ENCODE results near the gene DPP10.

DNA sequence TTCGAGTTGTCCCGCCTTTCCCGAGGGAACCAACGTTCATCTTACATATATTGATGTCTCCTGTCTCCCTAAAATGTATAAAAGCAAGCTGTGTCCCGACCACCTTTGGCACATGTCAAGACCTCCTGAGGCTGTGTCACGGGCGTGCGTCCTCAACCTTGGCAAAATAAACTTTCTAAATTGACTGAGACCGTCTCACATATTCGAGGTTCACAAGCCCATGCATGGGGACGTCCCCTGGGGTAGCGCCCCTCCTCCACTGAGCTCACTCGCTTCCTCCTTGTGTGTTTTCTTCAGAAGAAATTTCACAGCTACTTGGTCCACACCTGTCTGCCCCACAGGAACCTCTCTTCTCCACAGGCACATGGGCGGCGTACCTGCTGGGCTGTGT is 567 bp upstream of the RABL2A start:
- RRBS: no CpG with 5 or more reads among the region's 15 CpGs

DNA sequence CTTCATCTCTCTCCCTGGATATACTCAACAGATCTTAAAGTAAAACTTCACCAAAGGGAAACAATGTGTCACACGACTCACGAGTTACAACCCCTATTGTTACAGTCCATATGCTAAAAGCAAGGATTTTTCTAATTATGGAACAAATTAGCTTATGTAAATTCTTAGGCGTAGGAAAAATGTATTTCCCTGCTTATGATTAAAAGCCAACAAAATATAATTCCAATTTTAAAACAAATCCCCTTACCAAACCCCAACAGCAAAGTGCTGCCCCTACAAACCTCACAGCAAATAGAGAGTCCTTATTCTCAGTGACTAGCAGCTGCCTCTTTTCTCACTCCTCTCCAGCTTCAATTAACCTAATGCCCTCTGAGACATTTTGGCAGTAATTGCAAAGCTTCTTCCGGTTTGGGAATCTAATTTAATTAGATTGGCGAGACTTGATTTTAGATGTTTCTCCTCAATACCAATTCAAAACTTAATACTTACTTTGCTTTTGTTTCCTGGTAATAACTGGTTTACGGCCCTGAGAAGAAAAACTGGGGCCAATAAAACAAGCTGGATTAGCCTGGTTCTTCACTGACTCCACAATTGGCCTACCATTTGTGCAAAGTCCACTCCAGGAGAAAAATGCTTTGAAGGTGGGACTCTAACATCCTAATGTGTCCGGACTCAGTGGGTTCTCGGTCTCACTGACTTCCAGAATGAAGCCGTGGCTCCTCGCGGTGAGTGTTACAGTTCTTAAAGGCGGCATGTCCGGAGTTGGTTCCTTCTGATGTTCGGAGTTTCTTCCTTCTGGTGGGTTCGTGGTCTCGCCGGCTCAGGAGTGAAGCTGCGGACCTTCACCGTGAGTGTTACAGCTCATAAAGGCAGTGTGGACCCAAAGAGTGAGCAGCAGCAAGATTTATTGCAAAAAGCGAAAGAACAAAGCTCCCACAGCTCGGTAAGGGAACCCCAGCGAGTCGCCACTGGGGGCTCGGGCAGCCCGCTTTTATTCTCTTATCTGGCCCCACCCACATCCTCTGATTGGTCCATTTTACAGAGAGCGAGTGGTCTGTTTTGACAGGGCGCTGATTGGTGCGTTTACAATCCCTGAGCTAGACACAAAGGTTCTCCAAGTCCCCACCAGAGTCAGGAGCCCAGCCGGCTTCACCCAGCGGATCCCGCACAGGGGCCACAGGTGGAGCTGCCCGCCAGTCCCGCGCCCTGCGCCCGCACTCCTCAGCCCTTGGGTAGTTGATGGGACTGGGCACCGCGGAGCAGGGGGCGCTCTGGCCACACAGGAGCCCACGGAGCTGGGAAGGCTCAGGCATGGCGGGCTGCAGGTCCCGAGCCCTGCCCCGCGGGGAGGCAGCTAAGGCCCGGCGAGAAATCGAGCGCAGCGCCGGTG is 52.7 kb downstream of the SLC35F5 start:
- RRBS: no CpG with 5 or more reads among the region's 50 CpGs

- RRBS: no CpG with 5 or more reads among the region's 4 CpGs
Measured at GRCh38 chr2:113728869-113729697, 27.4 kb downstream of the SLC35F5 start.

- RRBS: no CpG with 5 or more reads among the region's 3 CpGs
Measured at GRCh38 chr2:113957282-113957740, 67.4 kb downstream of the ACTR3 start.

GRCh38 chr2:114442587-114442816 is at the start of gene DPP10:
Gene DPP10, plus strand, starts transcription at chr2:114442641.
- RRBS: no CpG with 5 or more reads among the region's 5 CpGs

GRCh38 chr2:117980608-117981418 is 33.1 kb downstream of the CCDC93 start:
- RRBS: no CpG with 5 or more reads among the region's 4 CpGs

DNA sequence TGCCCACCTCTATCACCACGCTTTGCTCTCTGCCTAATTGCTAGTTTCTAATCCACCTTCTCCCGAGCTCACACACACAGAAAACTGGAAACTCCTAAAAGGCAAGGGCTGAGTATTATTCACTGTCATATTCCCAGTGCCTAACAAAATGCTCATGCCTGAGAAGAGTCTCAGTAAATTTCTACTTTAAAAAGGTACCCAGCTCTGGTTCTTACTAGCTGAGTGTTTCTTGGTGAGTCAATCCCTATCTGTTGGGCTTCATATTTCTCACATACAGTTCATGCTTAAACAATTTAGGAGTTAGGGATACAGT is 205.0 kb downstream of the EN1 start:
- RRBS: no CpG with 5 or more reads among the region's 2 CpGs

- RRBS: no CpG with 5 or more reads among the region's 8 CpGs
Measured at GRCh38 chr2:118954264-118955352, 12.6 kb downstream of the MARCO start.

DNA sequence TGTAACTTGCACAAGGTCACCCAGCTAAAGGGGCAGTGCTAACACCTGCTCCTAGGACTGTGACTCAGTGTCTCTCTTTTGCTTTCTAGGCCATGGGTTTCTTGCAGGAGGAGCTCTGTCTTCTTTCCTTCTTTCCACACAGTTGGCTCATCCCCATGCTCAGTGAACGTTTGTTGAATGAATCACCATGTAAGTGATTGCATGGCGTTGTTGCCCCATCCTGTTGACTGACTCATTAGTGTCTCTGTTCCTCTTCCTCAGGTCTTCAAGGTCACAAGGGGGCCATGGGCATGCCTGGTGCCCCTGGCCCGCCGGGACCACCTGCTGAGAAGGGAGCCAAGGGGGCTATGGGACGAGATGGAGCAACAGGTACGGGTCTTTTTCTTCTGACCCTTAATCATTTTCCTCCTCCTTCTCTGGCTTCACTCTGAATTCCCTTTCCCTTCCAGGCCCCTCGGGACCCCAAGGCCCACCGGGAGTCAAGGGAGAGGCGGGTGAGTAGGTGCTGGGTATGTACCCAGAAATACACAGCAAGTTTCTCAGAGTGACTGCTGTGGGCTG is 32.2 kb downstream of the MARCO start:
- RRBS: no CpG with 5 or more reads among the region's 9 CpGs

GRCh38 chr2:118989336-118989821 is 47.4 kb downstream of the MARCO start:
- RRBS: no CpG with 5 or more reads among the region's 4 CpGs

GRCh38 chr2:119372066-119372628 is 5.4 kb downstream of the DBI start:
- RRBS: no CpG with 5 or more reads among the region's 7 CpGs

DNA sequence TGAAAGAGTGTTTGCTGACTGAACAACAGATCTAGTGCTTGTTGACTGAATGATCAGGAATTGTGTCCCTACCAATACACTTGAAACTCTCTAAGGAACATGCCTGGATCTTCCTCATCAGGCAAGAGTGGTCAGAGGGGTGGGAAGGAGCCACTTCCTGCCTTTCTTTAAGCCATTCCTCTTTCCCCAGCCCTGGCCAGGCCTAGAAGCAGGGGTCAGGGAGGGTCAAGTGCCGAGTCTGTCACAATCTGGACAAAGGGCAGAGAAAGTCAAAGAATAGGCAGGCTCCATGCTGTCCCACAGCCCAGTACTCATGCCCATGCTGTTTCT is 3.0 kb upstream of the TMEM37 start:
- RRBS: no CpG with 5 or more reads among the region's 1 CpG

- RRBS: 76% methylated on average over 2 of the region's 8 CpGs
Measured at GRCh38 chr2:119464779-119465372, 33.2 kb downstream of the TMEM37 start.

DNA sequence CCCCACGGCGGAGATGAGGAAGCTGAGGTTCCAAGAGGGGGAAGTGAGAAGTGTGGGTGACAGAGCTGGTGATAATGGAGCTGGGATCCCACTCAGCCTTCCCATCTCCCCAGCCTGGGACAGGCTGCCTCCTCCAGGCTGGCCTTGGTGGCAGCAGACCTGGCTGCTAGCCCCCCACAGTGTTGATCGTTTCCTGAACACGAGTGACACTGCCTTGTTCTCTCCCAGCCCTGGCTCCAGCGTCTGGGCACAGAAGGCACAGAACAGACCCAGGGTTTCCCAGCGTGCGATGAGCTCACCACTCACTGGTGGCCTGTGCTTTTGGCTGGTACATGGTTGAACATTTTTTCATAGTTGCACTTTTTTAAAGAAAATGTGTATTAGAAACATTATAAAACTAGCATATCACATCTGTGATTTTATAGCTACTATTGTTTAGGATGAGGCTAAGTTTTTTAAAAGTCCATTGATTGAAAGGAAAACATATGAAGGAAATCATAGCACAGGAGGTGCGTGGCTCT is 40.9 kb downstream of the SCTR start:
- RRBS: no CpG with 5 or more reads among the region's 8 CpGs

GRCh38 chr2:120205815-120206664 is 17.2 kb downstream of the TMEM185B start:
- RRBS: no CpG with 5 or more reads among the region's 12 CpGs

GRCh38 chr2:120239437-120240351 is 13.0 kb upstream of the RALB start:
- RRBS: no CpG with 5 or more reads among the region's 25 CpGs

DNA sequence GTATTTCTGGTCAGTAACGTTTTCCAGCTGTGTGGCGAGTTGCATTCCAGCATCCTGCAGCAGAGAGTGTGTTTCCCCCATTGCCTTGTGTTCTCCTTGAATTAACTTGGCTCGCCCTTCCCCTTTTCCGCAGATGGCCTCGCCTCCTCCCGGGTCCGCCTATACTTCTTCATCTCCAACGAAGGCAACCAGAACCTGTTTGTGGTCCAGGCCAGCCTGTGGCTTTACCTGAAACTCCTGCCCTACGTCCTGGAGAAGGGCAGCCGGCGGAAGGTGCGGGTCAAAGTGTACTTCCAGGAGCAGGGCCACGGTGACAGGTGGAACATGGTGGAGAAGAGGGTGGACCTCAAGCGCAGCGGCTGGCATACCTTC is 3.0 kb downstream of the INHBB start:
- RRBS: 45% methylated on average over 5 of the region's 15 CpGs

- RRBS: no CpG with 5 or more reads among the region's 41 CpGs
Measured at GRCh38 chr2:120576777-120577309, 158.8 kb upstream of the GLI2 start.

DNA sequence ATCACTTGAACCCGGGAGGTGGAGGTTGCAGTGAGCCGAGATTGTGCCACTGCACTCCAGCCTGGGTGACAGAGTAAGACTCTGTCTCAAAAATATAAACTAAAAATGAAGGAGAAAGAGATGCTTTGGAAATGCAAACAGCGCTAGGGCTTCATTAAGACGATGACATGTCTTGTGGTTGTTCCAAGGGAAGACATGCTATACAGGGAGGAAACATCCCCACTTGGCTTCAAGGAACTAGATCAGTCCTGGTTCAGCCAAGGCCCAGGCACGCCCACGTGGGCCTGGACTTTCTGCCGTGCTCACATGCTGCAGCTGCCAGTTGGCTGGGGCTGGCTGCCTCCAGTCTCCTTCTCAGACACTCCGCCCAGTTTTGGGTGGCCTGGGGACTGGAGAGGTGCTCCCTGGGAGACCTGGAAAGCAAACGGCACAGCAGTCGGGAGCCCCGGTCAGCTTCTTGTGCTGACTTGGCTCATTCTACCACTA is 109.6 kb downstream of the GLI2 start:
- RRBS: no CpG with 5 or more reads among the region's 11 CpGs

DNA sequence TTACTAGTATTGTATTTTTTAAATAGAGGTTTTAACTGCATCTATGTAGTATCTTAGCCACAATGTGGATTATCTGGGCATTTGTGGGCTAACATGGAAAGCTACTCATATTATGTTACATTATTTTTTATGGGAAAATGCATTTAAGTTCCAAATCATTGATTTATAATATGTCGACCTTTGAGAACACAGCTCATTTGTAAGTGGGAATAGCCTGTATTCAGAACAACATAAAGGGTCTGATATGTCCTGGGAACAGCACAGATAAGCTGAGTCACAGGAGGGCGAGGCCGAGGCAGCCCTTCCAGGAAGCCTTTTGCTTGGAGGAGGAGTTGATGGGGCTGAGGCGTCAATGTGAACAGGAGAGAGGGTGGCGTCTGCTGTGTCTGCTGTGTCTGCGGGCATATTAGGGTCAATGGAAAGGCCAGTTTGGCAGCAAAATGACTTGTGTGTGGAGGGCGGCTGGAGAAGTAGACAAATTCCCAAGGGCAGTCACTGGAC is 127.9 kb downstream of the GLI2 start:
- RRBS: no CpG with 5 or more reads among the region's 7 CpGs

All from zone of skin (tissue), 1 donor.